H4 (cell line): ENCODE measurements around a stretch of chr3.

DNA sequence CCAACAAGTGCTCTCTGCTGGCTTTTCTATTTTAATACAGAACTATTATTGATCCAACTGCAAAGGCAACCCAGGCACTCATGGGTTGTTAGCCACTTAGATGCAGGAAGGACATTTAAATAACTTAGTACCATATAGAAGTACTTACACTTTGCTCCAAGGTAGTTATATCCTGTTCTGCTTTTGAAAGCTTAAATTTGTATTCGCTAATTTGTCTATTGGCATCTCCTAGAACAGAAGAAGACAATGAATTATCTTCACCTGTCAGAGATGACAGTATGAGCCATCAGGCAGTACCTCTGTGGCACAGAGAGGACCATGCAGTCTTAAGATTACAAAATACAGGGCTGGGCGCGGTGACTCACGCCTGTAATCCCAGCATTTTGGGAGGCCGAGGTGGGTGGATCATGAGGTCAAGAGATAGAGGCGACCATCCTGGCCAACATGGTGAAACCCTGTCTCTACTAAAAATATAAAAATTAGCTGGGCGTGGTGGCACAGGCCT, 61.7 kb downstream of the MLH1 start:
- RAMPAGE, long total RNA: no peak

- RAMPAGE, long total RNA: no peak
Observed at GRCh38 chr3:37083595-37083832, 90.2 kb downstream of the MLH1 start.

DNA sequence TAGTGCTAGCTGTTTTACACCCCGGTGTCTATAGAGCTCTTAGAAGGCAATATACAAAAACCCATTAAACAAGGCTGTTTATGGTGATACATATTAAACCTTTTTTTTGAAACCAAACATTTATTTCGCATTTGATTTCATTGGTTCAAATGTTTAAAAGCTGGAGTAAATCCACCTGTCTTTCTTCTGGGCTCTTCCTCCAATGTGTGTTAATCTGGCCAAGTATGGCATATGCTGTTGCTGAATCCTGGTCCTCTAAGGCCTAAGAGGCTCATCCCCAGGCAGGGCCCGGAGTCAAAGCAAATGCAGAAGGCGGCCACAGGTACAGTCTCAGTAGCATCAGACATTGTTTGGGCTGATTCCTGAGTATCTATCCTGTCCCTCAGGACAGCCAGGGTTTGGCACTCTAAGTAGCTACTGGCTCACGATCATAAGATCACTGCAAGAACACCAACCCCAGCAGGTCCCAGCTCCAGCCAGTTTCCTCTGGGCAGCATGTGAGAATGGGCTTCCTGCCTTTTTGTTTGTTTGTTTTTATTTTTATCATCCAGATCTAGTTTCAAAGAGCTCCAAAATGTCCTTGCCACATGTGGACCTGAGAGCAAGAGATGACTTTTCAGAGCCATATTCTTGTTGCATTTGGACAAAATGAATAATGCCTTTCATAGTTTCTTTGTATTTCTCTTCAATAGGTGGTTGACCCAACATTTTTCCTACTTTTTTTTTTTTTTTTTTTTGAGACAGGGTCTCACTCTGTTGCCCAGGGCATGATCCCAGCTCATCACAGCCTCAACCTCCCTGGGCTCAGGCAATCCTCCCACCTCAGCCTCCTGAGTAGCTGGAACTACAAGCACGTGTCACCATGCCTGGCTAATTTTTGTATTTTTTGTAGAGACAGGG, 32.7 kb downstream of the LRRFIP2 start:
- RAMPAGE, long total RNA: no peak

DNA sequence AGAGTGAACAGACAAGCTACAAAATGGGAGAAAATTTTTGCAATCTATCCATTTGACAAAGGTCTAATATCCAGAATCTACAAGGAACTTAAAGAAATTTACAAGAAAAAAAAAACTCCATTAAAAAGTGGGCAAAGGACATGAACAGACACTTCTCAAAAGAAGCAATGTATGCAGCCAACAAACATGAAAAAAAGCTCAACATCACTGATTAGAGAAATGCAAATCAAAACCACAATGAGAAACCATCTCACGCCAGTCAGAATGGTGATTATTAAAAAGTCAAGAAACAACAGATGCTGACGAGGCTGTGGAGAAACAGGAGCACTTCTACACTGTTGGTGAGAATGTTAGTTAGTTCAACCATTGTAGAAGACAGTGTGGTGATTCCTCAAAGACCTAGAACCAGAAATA, 27.5 kb downstream of the LRRFIP2 start:
- RAMPAGE, long total RNA: no peak

- RAMPAGE, long total RNA: no peak
Observed at GRCh38 chr3:37217514-37217883, 25.6 kb upstream of the GOLGA4 start.

DNA sequence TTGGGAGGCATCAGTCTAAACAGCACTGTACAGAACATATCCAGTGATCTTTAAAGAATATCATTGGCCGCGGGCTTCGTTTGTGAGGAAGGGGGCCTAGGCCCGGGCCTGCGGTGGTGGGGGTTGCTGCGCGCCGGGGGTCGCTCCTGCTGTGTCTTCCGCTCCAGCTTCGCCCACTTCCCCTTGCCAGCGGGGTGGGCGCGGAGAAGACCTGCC, 32.3 kb downstream of the GOLGA4 start:
- RAMPAGE, long total RNA: no peak

GRCh38 chr3:37321516-37322074, 78.5 kb downstream of the GOLGA4 start:
- RAMPAGE, long total RNA: no peak

DNA sequence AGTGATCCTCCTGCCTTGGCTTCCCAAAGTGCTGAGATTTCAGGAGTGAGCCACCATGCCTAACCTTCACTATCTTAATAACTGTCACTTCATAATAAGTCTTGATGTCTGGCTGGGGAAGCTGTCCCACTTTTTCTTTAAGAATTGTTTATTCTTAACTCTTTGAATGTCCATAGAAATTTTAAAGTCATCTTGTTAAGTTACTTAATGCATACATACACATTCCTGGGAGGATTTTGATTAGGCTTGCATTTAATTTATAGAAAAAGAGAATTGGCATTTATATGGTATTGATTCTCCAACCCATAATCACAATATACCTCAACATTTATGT, 101.5 kb downstream of the GOLGA4 start:
- RAMPAGE, long total RNA: no peak

GRCh38 chr3:37721668-37722189, 140.0 kb upstream of the CTDSPL start:
- RAMPAGE, long total RNA: no peak

- RAMPAGE, long total RNA: no peak
Observed at GRCh38 chr3:37772970-37773617, 88.6 kb upstream of the CTDSPL start.

- RAMPAGE, long total RNA: no peak
Observed at GRCh38 chr3:37812585-37812997, 49.1 kb upstream of the CTDSPL start.

DNA sequence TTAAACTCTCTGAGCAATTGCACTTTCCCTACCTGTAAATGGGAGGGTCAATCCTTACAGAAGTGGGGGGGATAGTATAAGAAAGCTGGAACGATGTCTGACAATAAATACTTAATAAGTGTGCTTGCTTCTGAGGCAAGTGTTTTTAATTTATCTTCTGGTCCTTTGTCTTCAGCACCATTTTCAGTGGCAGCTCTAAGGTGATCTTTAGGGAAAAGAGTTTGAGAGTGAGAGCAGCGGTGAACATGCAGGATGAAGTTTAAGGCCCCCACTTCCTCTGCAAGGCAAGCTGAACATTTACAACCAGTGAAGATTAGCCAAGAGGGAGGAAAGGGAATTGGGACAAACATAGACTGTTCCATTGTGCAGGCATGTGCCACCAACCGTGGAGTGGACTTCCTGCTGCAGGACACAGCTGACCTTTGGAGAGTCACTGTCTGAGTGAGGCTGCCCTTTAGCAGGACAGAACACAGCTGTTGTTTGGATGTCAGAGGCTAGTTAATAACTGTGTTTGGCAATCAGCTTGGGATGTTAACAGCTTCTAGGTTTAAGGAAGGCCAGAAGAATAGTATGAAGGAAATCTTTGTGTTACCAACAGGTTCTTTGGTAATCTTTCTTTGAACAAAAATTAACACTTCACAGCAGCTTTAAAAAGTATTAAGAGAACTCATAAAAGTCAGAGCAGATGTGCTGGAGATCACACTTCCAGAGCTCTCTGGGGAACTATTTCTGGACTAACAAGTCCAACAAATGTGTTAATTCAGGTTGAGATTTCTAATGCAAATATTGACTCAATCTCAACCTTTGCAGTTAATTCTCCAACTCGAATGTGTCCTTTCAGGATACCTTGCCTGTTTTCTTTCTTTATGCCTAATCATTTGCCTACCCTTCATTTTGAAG, 31.3 kb downstream of the CTDSPL start:
- RAMPAGE, long total RNA: no peak

GRCh38 chr3:37943550-37944093, 47.0 kb upstream of the VILL start:
- RAMPAGE, long total RNA: no peak

- RAMPAGE, long total RNA: no peak
Observed at GRCh38 chr3:37964266-37965255, 26.0 kb upstream of the VILL start.

DNA sequence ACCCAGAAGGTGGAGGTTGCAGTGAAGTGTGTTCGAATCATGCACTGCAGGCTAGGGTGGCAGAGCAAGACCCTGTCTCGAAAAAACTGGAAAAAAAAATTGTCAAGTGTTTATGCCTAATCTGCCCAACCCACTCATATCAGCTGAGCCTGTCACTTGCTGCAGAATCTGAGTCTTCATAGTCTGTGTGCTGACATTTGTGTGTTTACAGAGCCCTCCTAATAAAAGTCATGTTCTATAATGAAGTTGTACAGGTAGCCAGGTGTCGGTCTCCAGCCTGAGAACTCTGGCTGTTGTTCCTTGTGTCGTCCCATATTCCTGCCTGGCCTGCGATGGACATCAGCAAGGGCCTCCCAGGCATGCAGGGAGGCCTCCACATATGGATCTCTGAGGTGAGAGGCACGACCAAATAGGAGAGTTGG, 2.8 kb downstream of the VILL start:
- RAMPAGE, long total RNA: no peak

GRCh38 chr3:38018985-38019570, 10.4 kb downstream of the PLCD1 start:
- RAMPAGE, long total RNA: no peak

DNA sequence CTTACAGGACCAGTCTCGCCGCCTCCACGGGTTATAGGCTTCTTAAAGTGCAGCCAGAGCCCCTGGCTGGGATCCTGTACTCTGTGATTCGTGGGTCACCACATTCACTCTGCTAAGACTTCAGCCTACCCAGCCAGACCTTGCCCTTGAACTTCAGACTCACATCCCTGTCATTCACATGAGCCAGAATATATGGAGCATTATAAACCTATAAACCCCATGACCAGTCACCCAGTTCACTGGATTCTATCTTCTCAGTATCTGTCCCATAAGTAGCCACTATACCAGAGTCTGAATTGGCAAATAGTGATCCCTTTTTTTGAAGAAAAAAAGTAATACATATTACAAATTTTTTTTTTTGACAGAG, 1.5 kb downstream of the DLEC1 start:
- RAMPAGE, long total RNA: no peak

- RAMPAGE, long total RNA: no peak
Observed at GRCh38 chr3:38122775-38123467, 14.0 kb downstream of the ACAA1 start.

- RAMPAGE, long total RNA: no peak
Observed at GRCh38 chr3:38133457-38134447, 3.2 kb downstream of the ACAA1 start.

DNA sequence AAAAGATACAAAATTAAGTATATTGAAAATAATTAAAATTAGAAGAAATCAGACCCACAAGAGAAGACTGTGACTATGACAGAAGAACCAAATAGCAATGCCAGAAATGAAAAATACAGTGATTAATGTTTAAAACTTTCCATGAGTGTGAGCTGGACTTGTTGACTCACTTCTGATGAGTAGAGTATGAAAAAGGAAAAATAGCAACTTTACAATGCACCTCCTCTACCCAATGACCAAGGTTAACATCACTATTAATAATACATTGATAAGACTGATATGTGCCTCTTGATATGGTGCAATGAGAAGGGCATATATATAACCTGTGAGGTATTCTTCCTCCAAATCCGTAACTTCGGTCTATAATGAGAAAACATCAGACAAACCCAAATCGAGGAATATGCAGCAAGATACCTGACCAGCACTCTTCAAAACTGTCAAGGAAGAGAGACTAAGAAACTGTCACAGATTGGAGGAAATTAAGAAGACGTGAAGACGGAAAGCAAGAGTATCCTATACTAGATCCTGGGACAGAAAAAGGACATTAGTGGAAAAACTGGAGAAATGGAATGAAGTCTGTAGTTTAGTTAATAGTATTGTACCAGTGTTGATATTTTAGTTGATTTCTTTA, 39.2 kb upstream of the SLC22A13 start:
- RAMPAGE, long total RNA: no peak